PC-3 (cell line): ENCODE measurements around the genes POU5F2 and GPR150.

DNA sequence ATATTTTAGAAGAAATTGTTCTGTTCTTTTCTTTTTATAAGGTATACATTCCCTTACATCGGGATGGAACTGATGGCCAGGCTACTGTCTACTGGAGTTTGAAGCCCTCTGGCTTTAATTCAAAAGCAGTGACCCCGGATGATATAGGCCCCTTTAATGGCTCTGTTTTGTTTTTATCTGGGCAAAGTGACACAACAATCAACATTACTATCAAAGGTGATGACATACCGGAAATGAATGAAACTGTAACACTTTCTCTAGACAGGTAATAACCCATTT, 79.0 kb downstream of the ADGRV1 start:
- RAMPAGE, long total RNA: no peak

DNA sequence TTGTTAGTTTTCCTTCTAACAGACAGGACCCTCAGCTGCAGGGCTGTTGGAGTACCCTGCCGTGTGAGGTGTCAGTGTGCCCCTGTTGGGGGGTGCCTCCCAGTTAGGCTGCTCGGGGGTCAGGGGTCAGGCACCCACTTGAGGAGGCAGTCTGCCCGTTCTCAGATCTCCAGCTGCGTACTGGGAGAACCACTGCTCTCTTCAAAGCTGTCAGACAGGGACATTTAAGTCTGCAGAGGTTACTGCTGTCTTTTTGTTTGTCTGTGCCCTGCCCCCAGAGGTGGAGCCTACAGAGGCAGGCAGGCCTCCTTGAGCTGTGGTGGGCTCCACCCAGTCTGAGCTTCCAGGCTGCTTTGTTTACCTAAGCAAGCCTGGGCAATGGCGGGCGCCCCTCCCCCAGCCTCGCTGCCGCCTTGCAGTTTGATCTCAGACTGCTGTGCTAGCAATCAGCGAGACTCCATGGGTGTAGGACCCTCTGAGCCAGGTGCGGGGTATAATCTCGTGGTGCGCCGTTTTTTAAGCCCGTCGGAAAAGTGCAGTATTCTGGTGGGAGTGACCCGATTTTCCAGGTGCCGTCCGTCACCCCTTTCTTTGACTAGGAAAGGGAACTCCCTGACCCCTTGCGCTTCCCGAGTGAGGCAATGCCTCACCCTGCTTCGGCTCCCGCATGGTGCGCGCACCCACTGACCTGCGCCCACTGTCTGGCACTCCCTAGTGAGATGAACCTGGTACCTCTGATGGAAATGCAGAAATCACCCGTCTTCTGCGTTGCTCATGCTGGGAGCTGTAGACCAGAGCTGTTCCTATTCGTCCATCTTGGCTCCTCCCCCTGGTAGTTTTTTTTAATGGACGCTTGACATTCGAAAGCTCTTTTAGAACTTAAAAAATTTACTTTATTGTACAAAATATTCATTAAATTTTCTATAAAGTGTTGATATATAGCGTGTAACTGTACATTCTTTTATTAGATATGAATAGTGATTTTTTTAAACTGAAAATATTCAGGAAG, 109.5 kb downstream of the ADGRV1 start:
- RAMPAGE, long total RNA: no peak

GRCh38 chr5:90872862-90873514, 314.4 kb downstream of the ADGRV1 start:
- RAMPAGE, long total RNA: no peak

- RAMPAGE, long total RNA: no peak
Observed at GRCh38 chr5:90930129-90930438, 371.5 kb downstream of the ADGRV1 start.

DNA sequence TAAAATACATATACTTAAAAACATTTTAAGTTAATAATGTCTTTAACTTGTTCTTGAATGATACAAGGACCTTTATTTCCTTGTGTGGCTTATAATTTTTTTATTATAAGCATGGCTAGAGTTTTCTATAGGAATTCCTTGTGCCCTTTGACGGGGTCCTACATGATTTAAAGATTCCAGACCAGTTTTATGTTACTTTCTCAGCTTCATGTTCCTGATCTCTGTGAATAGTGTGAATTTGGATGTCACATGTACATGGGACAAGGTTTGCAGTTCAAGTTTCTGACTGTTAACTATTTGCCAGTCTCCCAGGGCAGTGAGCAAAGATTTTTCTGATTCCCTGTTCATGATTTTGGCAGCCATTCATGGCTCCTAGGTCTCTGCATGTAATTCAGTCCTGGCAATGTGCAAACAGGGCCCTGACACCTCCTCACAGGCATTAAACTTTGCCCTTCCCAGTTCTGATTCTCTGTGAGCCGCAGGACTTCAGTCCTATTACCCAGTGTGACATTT, 349.9 kb downstream of the ARRDC3 start:
- RAMPAGE, long total RNA: no peak

- RAMPAGE, long total RNA: no peak
Observed at GRCh38 chr5:91162273-91163174, 220.6 kb downstream of the ARRDC3 start.

- RAMPAGE, long total RNA: no peak
Observed at GRCh38 chr5:92552060-92553102, 1030.6 kb upstream of the NR2F1 start.

- RAMPAGE, long total RNA: no peak
Observed at GRCh38 chr5:93572859-93573662, 10.0 kb upstream of the NR2F1 start.

- RAMPAGE, long total RNA: no peak
Observed at GRCh38 chr5:93579401-93580401, 3.3 kb upstream of the NR2F1 start.

DNA sequence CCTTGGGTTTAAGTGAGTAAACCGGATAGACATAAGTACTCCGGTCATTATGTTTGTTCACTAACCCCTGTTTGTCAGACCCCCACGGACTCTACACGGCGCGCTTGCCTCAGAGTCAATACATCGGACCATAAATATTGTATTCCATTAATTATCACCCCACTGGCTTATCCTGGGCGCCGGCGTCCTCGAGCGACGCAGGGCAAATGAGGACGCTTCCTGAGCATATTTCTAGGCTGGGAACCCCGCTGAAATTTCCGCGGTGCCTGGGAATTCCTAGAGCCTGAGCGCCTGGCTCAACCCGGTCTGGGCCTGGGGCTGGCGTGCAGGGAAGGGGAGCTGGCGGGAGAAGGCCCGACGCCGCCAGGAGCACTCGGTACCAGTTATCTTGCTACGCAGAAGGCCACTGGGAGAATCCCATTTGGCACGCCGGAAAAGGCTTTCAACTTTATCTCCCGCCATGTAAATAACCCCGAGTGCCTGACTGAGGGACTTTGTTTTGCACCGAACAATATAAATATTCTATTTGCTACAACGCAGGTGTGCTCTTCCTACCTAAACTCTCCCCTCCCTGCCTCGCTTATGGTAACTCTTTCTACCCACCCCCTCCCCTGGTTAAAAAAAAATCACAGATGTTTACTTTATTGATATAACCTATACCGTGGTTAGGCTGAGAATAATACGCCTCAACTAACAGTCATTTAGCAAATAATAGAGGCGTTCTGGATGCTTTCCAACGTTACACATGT, 19.4 kb downstream of the NR2F1 start:
- RAMPAGE, long total RNA: no peak

DNA sequence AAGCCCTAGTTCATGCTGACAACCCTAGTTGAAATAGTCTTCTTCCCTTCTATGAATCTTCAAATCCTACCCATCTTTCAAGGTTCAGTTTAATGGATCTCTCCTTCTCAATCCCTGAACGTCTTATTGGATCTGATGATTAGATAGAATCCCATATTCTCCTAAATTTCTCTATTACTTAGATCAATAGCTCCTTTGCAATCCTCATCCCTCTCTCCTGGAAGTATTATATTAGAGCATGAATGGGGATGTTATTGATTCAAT, 45.1 kb downstream of the POU5F2 start:
- RAMPAGE, long total RNA: no peak

DNA sequence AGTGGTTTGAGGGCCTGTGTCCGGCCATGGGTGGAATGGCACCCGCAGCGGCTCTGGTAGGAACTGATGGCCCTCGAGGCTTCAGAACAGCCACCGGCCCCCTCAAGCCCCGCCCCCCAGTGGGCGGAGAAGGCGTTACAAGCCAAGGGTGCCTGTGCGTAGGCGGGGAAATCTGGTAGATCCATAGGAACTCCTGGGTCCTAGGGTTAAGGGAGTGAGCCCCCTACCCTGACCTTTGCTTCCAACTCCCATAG, at the start of gene POU5F2:
Gene POU5F2, minus strand, starts transcription at position 65 of the 254 bp plus-strand sequence.
- RAMPAGE, long total RNA: no peak

GRCh38 chr5:93960136-93960567, 151.3 kb downstream of the FAM172A start:
- RAMPAGE, long total RNA: no peak

DNA sequence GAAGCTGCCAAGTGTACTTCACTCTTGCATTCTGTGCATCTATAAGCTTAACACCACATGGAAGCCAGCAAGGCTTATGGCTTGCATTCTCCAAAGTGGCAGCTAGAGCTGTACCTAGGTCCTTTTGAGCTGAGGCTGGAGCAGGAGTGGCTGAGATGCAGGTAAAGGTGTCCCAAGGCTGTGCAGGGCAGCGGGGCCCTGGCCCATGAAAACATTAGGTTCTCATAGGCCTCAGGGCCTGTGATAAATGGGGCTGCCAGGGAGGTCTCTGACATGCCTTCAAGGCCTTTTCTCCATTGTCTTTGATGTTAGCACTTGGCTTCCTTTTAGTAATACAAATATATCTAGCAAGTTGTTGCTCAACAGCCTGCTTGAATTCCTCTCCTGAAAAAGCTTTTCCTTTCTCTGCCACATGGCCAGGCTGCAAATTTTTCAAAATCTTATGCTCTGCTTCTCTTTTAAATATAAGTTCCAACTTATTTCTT, 11.6 kb upstream of the FAM172A start:
- RAMPAGE, long total RNA: no peak

DNA sequence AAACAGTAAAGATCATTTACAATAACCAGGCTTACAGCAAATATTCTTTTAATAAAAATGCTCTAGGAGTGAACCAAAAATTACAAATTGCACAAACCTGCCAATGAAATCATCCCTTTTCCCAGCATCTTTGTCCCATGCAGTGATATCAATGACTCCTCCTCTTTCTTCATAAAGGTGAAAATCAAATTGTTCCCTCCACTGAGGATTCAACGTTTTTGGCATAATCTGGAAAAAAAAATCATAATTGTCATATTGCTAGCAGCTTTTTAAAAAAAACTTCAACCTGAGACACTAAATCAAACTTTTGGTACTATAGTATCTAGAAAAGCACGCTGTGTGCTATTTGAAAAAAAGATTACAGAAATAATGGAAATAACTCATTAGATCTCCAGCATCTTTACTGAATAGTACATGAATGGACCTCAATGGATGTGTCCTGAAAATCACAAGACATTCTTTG, 290.7 kb downstream of the SLF1 start:
- RAMPAGE, long total RNA: no peak

GRCh38 chr5:95027367-95027820, 257.5 kb downstream of the MCTP1 start:
- RAMPAGE, long total RNA: no peak

DNA sequence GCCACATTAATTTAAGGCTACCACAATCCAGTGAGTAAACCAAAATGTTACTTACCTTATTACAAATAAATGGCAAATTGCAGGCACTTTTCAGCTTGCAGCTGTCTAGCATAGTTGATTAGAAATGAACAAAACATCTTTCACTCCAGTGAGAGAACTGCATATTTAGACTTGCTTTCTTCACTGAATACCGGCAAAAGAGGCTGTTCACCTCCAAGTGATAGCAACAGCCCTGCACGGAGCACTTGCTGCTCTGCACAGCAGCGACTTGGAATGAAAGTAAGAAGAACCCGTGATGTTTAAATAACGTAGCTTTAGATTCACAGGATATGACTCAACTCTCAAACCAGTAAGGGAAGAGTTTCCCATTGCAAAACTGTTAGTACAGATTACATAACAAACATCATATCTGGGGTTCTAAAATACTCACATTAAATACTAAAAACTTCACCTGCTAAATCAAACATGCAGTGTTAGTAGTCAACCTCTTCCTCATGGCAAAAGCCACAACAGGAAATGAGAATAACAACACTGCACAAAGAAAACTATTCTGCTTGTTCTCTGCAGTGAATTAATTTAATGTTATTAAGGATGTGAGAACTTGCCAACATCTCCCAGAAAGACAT, 203.4 kb downstream of the MCTP1 start:
- RAMPAGE, long total RNA: no peak

DNA sequence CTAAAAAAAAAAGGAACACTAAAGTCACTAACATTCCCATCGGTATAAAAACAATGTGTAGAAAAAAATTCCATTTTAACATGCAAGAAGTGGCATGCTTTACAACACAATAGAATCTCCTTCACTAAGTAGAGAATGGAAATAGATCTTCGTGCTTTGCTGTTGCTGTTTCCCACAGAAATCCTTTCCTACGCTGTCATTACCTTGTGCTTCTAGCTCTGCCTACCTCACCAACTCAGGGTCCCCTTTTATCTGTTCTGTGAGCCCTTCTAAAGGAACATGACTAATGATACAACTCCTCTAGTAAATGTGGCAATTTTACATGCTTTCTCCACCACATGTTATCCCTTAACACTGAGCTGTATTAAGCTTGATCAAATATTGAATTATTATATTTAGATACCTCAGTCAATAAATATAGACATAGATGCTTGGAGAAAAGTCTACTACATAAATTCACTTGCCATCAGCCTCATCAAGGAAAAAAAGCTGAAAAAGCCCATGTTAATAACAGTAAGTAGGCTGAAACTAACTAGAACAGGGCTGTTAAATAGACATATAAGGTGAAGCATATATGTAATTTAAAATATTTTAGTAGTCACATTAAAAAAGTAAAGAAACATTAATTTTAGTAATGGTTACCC, 202.8 kb downstream of the MCTP1 start:
- RAMPAGE, long total RNA: no peak

- RAMPAGE, long total RNA: no peak
Observed at GRCh38 chr5:95550523-95550734, 4.3 kb downstream of the SKIC3 start.

- RAMPAGE, long total RNA: no peak
Observed at GRCh38 chr5:95619821-95620233, at the start of gene GPR150. TSS of gene GPR150 (plus strand) at chr5:95620087.